ENCODE results near the genes TRABD and MAPK12.

GRCh38 chr22:49541203-49541741 is 286.4 kb downstream of the BRD1 start:
- PRO-cap, 2 experiments = no peak in any of the 2 experiments

- PRO-cap, 2 experiments = no peak in any of the 2 experiments
Measured at GRCh38 chr22:49670924-49671387, 156.7 kb downstream of the BRD1 start.

DNA sequence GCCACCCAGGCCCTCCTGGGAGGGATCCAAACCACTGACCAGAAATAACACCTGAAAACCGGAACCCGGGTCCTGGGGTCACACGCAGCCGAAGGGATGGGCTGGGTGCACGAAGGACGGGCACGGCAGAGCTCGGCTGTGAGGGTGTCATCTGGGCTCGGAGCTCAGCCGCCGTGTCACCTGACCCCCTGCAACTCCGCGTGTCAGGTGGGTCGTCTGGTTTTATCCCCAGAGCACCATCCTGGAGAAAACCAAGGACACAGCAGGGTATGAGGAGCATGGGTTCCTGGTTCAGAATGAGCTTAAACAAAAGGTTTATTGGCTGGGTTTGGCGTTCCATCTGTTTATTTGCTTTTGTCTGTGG is 102.0 kb downstream of the BRD1 start:
- PRO-cap, 2 experiments = no peak in any of the 2 experiments

DNA sequence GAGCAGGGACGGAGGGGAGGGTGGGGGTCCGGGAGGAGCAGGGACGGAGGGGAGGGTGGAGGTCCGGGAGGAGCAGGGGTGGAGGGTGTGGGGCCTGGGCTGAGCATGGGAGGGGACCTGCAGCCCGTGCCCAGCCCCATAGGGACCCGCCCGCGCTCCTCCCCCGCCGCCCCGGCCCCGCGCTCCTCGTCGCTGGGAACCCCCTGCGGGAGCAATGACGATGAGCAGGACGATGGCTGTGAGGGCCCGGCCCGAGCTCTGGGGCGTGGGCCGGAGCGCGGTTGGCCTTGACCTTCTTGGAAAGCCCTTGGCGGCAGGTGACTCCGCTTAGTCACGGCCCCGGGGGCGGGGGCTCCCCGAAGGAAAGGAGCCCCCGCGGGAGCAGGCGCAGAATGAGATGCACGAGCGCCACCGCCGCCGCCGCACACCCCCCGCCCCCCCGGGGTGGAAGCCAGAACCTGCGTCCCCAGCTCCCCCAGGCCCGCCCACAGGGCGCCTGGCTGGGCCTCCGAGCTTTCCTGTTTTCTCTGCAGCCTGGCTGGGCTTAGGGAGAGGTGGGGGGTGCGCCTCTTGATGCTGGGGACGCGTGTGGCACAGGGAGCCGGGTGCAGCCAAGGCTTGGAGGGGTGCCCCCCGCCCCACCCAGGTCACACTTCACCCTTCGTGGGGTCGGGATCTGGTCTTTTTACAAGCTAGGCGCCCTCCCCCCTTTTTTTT is 17.7 kb downstream of the CRELD2 start:
- PRO-cap, 2 experiments = peak in 2 of 2 experiments; most common plus-strand start position 214 of the sequence (in 2); most common minus-strand start position 260 of the sequence (in 2)

GRCh38 chr22:49952036-49952859 is 8.3 kb upstream of the PIM3 start:
- PRO-cap, 2 experiments = no peak in any of the 2 experiments

DNA sequence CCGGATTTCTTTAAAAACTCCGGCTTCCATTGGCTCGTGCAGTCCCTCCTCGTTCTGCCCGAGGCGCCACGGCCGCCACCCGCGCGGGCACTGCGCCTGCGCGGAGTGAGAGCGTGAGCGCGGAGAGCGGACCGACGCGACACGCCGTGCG is 309 bp upstream of the PIM3 start:
- PRO-cap, 2 experiments = peak in 2 of 2 experiments; most common plus-strand start position 108 of the sequence (in 2)

DNA sequence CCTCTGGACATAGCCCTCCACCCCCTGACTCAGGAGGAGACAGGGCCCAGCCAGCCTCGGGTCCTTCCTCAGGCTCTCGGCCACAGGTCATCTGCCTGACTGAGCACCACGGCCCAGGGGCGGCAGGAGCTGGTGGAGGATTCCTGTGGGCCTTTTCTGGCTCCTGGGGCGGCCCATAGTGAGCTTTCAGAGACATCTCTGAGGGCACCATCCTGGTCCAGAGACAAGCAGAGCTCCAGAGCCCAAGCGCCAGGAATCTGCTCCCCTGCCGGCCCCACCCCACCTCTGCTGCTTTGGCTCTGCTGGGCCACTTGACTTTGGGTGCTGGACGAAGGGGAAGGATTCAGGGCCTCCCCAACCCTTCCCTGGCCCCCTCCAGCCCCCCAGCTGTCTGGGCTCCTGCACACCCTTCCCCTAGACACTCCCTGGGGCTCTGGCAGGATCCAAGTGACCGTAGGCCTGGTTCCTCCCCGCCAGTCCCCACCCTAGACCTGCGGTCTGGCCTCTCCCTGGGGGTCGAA is 5.3 kb downstream of the PIM3 start:
- PRO-cap, 2 experiments = no peak in any of the 2 experiments

- PRO-cap, 2 experiments = no peak in any of the 2 experiments
Measured at GRCh38 chr22:49966731-49967697, 6.4 kb downstream of the PIM3 start.

- PRO-cap, 2 experiments = no peak in any of the 2 experiments
Measured at GRCh38 chr22:49983338-49983896, 22.8 kb downstream of the PIM3 start.

GRCh38 chr22:50116997-50117679 is 27.3 kb downstream of the MOV10L1 start:
- PRO-cap, 2 experiments = no peak in any of the 2 experiments

DNA sequence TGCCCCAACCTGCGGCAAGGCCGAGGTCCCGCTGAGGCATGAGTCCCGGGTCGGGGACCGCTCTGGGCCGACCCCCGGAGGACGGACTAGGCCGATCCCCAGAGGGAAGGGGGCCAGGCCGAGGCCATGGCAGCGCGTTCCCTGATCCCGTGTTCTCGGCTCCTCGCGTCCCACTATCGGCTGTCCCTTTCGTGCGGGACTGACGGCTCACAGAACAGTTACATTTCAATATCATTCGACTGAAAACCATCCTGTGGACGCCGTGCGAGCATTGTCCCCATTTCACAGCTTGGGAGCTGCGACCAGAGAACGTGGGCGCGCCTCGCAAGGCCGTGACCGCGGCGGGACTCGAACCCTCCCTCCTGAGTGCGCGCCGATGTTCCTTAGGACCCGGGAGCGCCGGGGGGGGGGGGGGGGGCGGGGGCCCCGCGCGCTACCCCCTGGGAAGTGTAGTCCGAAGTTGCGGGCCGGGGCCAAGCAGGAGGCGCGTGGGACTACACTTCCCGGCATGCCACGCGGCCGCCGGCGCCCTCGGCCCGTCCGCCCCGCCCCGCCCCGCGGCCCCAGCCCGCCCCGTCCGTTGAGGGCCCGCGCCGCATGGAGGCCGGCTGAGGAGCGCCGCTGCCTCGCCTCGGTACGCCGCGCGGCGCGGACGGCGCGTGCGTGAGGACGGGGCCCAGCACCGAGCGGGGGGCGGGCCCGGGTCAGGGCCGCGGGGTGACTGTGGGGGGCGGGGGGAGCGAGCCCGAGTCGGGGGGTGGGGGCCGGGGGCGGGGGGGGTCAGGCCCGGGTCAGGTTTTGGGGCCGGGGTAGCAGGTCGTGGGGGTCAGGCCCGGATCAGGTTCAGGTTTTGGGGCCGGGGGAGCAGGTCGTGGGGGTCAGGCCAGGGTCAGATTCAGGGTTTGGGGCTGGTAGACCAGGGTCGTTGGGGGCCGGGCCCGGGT is at the start of gene TRABD:
Gene TRABD (plus strand): TSS at position 571 of the 944 bp plus-strand sequence.
- PRO-cap, 2 experiments = peak in 2 of 2 experiments; most common plus-strand start position 591 of the sequence (in 1); most common minus-strand start position 364 of the sequence (in 2)

GRCh38 chr22:50186315-50186813 is 651 bp downstream of the TRABD start:
- PRO-cap, 2 experiments = no peak in any of the 2 experiments

DNA sequence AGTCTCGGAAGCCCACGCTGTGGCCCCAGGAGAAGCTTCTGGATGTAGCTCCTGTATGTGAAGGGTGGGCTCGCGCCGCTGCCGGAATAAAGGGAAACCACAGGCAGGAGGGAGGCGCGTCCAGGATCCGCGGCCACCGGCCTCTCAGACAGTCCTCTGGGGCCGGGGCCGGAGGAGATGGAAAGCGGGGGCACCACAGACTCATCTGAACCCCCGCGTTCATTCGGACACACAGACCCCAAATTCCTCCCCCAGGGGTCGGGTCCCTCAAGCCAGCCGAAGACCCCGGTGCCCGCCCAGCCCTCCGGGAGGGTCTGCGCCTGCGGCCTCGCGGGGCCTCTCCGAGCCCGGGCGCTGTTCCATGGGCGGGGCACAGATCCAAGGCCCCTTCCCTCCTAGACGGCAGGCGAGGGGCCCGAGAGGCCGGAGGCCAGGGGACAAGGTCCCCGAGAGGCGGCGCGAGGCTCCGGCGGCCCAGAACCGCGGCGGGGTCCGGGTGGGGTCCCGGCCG is 608 bp upstream of the SELENOO start:
- PRO-cap, 2 experiments = no peak in any of the 2 experiments

DNA sequence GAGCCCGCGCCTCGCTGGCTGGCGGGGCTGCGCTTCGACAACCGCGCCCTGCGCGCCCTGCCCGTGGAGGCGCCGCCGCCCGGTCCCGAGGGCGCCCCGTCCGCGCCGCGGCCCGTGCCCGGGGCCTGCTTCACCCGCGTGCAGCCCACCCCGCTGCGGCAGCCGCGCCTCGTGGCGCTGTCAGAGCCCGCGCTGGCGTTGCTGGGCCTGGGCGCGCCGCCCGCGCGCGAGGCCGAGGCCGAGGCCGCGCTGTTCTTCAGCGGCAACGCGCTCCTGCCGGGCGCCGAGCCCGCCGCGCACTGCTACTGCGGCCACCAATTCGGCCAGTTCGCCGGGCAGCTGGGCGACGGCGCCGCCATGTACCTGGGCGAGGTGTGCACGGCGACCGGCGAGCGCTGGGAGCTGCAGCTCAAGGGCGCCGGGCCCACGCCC is 356 bp downstream of the SELENOO start:
- PRO-cap, 2 experiments = no peak in any of the 2 experiments

DNA sequence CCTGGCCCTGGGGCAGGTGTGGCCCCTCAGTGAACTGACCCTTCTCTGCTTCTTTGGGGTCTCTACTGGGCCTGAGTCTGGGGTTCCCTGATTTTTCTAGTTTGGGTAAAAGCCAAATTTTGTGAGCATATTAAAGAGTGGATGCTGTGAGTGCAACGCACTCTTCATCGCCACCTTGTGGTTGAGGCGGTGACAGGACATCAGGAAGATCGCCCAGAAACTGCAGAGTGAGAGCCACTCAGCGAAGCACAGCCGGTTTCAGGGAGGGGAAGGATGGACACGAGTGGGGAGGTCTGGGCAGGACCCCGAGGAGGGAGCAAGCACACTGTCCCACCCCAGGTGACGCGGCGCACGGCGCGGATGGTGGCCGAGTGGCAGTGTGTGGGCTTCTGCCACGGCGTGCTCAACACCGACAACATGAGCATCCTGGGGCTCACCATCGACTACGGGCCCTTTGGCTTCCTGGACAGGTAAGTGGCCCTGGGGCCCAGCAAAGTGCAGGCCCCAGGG is 9.1 kb downstream of the SELENOO start:
- PRO-cap, 2 experiments = no peak in any of the 2 experiments

- PRO-cap, 2 experiments = peak in 1 of 2 experiments; most common plus-strand start chr22:50248014 (in 1); most common minus-strand start chr22:50247883 (in 1)
Measured at GRCh38 chr22:50247640-50248425, 3.0 kb upstream of the TUBGCP6 start.

GRCh38 chr22:50256879-50257450 is 4.5 kb downstream of the MAPK12 start:
- PRO-cap, 2 experiments = no peak in any of the 2 experiments

GRCh38 chr22:50259152-50259655 is 2.3 kb downstream of the MAPK12 start:
- PRO-cap, 2 experiments = no peak in any of the 2 experiments

GRCh38 chr22:50260856-50262101 is at the start of gene MAPK12:
MAPK12 (minus strand) TSS chr22:50261683.
- PRO-cap, 2 experiments = peak in 1 of 2 experiments; most common minus-strand start chr22:50261717 (in 1)

DNA sequence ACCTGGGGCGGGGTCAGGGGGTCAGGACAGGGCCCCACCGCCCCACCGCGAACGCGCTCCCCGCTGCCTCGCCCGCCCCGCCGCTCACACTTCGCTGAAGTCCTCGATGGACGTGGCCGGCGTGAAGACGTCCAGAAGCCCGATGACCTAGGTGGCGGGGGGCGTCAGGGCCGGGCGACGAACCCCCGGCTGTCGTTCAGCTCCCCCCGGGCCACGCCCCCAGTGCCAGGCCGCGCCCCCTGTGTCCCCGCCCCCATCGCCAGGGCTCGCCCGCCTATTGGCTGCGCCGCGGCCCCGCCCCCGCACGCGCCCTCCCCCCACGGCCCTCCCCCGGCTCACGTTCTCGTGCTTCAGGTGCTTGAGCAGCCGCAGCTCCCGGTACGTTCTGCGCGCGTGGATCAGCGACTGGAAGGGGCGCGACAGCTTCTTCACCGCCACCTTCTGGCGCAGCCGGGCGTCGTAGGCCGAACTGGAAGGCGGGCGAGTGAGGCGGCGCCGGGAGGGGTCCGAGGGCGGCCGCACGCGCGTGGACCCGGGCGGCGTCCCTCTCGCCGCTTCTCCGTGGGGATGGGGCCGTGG is 2.6 kb downstream of the MAPK11 start:
- PRO-cap, 2 experiments = no peak in any of the 2 experiments